Body of pancreas (tissue), 2 donors: ENCODE measurements around the genes EBI3, UBXN6 and PLIN3.

DNA sequence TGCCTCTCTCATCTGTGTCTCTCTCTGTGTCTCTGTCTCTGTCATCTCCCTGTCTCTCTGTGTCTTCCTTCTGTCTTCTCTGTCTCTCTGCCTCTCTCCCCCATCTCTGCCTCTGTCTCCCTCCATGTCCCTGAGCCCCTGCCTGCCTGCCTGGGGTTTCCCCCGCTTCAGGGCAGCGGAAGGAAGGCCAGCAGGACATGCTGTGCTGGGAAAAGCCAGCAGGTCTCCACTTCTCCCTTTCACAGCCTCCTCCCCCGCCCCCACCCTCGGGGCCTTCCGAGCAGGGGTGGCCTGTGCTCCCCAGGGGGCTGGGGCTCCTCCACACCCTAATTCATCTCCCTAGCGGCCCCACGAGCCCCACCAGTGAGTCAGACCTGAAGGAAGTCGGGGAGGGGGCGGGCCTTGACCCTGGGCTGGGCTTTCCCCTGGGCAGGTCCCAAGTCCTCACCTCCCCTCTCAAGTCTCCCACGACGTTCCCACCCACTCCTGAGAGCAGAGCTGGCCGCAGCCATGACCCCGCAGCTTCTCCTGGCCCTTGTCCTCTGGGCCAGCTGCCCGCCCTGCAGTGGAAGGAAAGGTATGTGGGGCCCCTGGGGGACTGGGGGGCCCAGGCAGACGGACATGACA is at the start of gene EBI3:
EBI3 (plus strand) TSS at position 483 of the 627 bp plus-strand sequence.
- PRO-cap = no peak
- RAMPAGE, long total RNA, 2 experiments = start-site peak on the plus strand in 1 of 2 experiments, centred at position 261 of the sequence, 8 reads per replicate

GRCh38 chr19:4303849-4304051 is 648 bp upstream of the FSD1 start:
- PRO-cap = no peak
- RAMPAGE, long total RNA, 2 experiments = no peak in any of the 2 experiments

GRCh38 chr19:4368969-4369864 is 25.9 kb downstream of the MPND start:
- PRO-cap = bidirectional peak, plus-strand start at chr19:4369368, minus-strand start at chr19:4369337
- RAMPAGE, long total RNA, 2 experiments = no peak in any of the 2 experiments

- PRO-cap = no peak
- RAMPAGE, long total RNA, 2 experiments = no peak in any of the 2 experiments
Measured at GRCh38 chr19:4369888-4370356, 26.6 kb downstream of the MPND start.

- PRO-cap = bidirectional peak, plus-strand start at chr19:4458039, minus-strand start at chr19:4457794
- RAMPAGE, long total RNA, 2 experiments = no peak in any of the 2 experiments
Measured at GRCh38 chr19:4457369-4458398, at the start of gene UBXN6. UBXN6 (minus strand) TSS chr19:4457794.

GRCh38 chr19:4474505-4475121 is 2.5 kb downstream of the HDGFL2 start:
- PRO-cap = no peak
- RAMPAGE, long total RNA, 2 experiments = no peak in any of the 2 experiments

GRCh38 chr19:4536640-4537255 is 1.7 kb upstream of the PLIN5 start:
- PRO-cap = no peak
- RAMPAGE, long total RNA, 2 experiments = no peak in any of the 2 experiments

DNA sequence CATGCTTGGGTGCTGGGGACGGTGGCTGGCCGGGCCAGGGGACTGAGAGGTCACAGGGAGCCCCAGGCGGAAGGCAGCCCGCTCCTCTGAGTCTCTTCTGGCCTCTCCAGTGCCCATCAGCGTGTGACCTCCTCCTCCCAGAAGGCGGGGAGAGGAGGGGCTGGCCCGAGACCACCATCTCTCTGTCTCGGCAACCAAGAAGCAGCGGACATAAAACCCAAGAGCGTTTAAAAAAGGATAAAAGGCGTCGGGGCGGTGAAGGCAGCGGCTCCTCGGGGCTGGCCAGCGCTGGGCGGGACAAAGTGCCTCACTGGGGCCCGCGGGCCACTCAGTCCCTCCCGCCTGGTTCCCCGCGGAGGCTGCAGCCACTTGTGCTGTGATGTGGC is 6.0 kb upstream of the MYDGF start:
- PRO-cap = no peak
- RAMPAGE, long total RNA, 2 experiments = no peak in any of the 2 experiments

GRCh38 chr19:4744798-4745343 is 21.2 kb upstream of the DPP9 start:
- PRO-cap = no peak
- RAMPAGE, long total RNA, 2 experiments = no peak in any of the 2 experiments

GRCh38 chr19:4800373-4801329 is 9.1 kb downstream of the FEM1A start:
- PRO-cap = no peak
- RAMPAGE, long total RNA, 2 experiments = no peak in any of the 2 experiments

DNA sequence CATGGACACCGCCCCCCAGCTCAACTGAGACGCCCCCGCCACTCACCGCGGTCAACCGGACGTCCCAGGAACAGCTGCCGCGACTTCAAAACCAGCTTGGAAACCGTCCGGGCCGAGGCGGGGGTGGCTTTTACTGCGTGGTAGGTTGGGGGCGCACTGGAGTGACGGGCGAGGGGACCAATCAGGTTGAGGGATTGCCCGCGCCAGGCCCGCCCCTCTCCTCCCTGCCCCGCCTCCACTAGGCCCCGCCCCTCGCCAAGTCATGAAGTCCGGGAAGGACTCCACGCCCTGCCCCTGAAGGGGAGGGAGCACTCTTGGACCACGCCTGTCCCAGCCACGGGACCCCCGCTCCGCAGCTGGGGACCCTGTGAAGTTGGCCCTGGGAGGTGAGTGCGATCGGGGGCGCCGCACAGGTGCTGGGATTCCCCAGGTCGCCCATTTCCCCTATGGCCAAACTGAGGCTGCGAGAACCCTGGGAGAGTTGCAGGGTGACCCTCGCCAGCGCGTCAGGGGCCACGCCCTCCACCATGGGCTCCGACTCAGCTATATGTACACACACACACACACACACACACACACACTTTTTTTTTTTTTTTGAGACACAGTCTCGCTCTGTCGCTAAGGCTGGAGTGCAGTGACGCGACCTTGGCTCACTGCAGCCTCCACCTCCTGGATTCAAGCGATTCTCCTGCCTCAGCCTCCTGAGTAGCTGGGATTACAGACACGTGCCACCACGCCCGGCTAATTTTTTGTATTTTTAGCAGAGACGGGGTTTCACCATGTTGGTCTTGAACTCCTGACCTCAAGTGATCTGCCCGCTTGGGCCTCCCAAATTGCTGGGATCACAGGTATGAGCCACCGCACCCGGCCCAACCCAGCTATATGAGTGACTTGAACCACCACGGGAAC is at the start of gene PLIN3:
PLIN3 (minus strand) TSS at position 105 of the 909 bp plus-strand sequence.
- PRO-cap = bidirectional peak, plus-strand start at position 284 of the sequence, minus-strand start at position 105 of the sequence
- RAMPAGE, long total RNA, 2 experiments = start-site peak on the minus strand in 2 of 2 experiments, centred at position 80 of the sequence, 18 to 26 reads per replicate

DNA sequence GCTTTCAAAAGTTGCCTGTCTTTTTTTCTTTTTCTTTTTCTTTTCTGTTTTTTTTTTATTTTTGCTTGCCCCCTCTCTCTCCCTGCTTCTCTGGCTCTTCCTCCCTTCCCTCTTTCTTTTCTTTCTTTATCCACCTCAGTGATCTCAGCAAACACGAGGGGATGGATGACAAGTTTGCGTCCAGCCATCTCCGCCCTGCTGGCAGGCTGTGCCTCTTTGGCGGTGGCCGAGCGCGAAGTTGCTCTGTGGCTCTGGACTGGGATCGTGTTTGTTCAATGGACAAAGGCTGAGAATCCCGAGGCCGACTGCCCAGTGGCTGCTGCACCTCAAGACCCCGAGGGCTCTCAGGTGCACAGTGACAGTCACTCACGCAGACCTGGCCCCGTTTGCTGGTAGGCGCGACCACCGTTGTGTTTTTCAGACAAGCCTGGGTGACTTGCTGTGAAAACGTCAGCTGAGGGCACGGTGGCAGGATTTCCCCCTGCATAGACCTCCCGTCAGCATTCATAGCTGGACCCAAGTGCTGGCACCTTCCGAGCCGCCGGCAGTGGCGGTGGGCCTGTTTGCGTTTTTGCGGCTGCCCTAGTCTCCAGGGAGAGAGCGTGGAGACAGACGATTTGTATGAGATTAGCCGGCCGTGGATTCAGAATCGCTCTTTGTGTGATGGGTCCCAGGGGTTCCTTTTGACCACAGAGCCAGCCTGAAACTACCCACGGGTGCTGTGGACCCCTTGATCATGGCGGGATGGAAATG is 8.3 kb downstream of the KDM4B start:
- PRO-cap = no peak
- RAMPAGE, long total RNA, 2 experiments = no peak in any of the 2 experiments

DNA sequence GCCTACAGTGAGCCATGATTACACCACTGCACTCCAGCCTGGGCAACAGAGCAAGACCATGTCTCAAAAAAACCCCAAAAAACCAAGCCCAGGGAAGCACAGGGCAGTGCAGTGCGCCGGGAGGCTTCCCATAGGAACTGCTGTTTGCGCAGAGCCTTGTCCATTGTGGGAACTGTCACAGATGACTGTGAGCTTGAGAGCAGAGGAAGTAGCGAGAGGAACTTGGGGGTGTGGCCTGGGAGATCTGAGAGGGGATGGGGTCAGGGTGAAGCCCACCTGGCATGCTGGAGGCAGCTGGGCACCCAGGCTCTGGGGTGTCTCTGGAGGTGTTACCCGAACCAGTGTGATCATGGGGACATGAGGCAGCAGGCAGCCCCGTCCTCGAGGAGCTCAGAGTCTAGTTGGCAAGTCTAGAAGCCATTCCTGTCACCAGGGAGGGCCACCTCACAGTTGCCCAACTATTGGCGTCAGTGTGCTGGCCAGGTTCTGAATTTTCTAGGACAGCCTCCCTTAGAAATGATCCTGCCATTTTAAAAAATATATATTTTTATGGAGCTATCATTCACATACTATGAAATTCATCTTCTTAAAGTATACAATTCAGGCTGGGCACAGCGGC is 10.4 kb downstream of the KDM4B start:
- PRO-cap = no peak
- RAMPAGE, long total RNA, 2 experiments = no peak in any of the 2 experiments

DNA sequence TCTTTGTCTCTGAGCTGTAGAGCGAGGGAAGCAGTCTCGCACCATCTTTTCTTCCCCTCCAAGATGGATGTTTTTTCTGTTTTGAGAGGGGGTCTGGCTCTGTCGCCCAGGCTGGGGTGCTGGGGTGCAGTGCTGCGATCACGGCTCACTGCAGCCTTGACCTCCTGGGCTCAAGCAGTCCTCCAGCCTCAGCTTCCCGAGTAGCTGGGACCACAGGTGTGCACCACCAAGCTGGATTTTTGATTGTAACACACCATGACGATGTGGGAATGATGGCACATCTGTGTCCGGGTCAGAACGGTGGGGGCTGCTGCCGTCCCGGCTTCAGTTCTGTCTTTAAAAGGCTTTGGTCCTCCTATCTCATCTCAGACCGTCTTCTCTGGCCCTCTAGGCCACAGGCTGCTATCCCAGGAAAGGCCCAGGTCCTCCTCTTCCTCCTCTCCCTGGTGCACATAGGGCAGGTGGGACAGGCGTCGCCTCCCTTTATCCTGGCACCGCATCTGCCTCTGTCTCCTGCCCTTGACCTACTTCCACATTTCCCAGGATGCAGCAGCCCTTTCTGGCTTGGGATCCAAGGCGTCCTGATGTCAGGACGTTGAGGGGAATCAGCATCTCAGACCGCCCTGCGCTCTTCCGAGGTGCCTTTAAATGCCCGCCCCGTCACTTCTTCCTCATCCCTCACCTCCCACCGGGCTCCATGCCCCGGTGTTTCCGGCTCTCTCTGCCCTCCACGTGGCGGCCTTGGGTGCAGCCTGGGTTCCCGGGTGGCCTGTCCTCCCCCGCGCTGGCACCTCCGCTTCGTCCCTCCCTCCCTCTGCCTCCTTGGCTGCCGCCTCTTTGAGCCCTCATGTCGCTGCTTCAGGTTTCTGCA is 66.1 kb downstream of the KDM4B start:
- PRO-cap = no peak
- RAMPAGE, long total RNA, 2 experiments = no peak in any of the 2 experiments

- PRO-cap = no peak
- RAMPAGE, long total RNA, 2 experiments = start-site peak on the plus strand in 1 of 2 experiments, at chr19:5116300-5116430 at its widest, 5 reads per replicate
Measured at GRCh38 chr19:5115881-5117038, 147.3 kb downstream of the KDM4B start.

DNA sequence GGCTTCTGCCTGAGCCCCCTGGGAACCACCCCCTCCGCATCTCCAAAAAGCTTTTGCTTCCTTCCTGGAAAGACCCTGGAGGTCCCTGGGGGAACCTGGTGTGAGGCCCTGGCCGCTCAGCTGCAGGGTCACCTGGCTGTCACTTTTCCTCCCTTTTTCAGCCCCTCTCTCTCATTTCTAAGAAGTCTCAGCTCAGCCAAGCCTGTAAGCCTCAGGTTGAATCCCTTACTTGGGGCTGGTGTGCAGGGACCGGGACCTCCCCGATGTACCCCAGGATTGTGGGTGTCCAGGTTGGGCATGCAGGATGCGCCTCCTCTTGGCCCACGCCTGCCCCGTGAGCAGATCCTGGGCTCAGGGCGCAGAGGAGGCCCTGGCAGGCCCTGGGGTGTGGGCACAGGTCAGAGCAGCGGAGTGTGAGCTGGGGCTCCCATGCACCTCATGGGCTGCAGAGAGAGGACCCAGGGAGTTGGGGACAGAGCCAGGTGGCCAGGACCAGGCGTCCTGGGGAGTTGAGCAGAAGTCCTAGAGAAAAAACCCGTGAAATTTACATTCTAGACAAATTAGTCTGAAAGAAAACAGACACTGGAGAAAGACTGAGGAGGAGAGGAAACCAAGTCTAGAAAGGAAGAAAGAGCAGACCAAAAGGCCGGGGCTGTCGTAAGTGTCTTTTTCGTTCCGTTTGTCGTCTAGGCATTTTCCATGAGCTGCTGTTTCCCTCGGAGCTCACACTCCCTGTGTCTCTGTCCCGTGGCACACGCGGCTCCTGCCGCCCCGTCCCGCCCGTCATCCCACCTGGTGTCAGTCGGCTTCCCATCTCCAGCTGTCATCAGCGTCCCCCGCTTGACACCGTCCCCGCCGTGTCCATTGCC is 149.9 kb downstream of the KDM4B start:
- PRO-cap = no peak
- RAMPAGE, long total RNA, 2 experiments = start-site peak on the plus strand in 1 of 2 experiments, centred at position 473 of the sequence, 10 reads per replicate

GRCh38 chr19:5139163-5139876 is 170.4 kb downstream of the KDM4B start:
- PRO-cap = no peak
- RAMPAGE, long total RNA, 2 experiments = no peak in any of the 2 experiments

- PRO-cap = no peak
- RAMPAGE, long total RNA, 2 experiments = no peak in any of the 2 experiments
Measured at GRCh38 chr19:5152181-5152929, 183.4 kb downstream of the KDM4B start.

GRCh38 chr19:5219744-5220168 is 120.9 kb downstream of the PTPRS start:
- PRO-cap = no peak
- RAMPAGE, long total RNA, 2 experiments = no peak in any of the 2 experiments

DNA sequence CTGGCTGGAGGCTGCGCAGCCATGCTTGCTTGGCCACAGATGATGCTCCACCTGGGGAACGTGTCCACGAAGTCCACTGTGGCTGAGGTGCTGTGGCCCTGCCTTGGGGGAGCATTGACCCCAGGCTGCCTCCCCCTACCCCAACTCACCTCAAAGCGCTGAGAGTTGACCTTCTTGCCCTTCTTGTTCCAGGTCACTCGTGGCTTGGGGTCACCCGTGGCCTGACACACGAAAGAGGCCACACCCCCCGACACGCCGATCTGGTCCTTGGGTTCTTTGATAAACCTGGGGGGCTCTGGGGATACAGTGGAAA is 66.6 kb downstream of the PTPRS start:
- PRO-cap = no peak
- RAMPAGE, long total RNA, 2 experiments = no peak in any of the 2 experiments